ENCODE measurements around the gene NCR2.

DNA sequence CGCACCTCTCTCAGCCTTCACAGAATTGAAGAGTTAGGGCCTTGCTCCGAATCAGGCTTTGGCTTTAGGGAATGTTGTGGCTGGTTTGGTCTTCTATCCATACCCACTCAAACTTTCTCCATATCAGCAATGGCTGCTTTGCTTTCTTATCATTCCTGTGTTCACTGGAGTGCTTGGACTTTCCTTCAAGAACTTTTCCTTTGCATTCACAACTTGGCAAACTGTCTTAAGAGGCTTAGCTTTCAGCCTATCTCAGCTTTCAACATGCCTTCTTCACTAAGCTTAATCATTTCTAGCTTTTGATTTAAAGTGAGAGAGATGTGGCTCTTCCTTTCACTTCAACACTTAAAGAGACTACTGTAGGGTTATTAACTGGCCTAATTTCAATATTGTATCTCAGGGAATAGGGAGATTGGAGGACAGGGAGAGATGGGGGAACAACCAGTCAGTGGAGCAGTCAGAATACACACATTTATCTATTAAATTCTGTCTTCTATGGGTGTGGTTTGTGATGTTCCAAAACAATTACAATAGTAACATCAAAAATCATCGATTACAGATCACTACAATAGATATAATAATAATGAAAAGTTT, 153.5 kb downstream of the BTBD9 start:
- PRO-cap, 6 experiments = no peak in any of the 6 experiments
- RAMPAGE, long total RNA, 2 experiments = no peak in any of the 2 experiments
- RRBS = no CpG with 5 or more reads among the region's 3 CpGs

DNA sequence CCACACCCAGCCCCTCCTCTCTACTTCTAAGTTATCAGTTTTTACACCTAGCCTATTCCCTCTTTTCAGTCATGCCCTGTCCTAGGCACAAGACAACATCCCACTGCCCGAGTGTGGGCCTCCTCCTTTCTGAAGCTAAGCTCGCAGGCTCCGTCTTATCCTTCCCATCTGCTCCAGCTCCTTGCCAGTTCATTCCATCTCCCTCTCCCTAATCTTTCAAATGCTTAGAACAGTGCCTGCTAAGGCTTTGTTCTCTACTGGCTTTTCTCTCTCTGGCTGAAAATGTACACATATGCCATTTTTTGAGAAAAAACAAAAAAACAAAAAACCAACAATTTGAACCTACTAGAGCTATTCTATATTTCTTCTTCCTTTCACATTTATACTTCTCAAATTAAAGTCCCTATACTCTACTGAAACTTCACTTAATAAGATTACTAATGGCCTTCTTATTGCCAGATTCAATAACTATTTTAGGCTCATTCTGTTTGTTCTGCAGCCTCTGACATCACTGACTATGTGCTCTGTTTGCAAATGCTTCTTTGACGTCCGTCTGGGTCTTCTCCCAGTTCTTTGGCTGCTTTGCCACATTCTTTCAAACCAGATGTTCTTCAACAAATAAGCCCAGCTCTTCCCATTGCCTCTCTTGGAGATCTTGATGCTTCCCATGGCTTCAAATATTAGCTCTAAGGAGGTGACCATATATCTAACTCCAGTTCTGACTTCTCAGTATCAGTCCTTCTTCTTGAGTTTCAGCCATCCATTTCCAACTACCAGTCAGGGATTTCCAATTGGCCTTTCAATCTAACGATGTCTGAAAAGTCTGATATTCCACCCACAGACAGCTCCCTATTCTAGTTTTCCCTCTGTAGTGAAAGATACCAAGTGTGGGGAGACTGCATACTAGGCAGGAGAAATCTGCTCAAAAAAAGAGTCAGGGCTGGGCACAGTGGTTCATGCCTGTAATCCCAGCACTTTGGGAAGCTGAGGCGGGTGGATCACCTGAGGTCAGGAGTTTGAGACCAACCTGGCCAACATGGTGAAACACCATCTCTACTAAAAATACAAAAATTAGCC, 117.4 kb downstream of the BTBD9 start:
- PRO-cap, 6 experiments = no peak in any of the 6 experiments
- RAMPAGE, long total RNA, 2 experiments = no peak in any of the 2 experiments
- RRBS = no CpG with 5 or more reads among the region's 7 CpGs

DNA sequence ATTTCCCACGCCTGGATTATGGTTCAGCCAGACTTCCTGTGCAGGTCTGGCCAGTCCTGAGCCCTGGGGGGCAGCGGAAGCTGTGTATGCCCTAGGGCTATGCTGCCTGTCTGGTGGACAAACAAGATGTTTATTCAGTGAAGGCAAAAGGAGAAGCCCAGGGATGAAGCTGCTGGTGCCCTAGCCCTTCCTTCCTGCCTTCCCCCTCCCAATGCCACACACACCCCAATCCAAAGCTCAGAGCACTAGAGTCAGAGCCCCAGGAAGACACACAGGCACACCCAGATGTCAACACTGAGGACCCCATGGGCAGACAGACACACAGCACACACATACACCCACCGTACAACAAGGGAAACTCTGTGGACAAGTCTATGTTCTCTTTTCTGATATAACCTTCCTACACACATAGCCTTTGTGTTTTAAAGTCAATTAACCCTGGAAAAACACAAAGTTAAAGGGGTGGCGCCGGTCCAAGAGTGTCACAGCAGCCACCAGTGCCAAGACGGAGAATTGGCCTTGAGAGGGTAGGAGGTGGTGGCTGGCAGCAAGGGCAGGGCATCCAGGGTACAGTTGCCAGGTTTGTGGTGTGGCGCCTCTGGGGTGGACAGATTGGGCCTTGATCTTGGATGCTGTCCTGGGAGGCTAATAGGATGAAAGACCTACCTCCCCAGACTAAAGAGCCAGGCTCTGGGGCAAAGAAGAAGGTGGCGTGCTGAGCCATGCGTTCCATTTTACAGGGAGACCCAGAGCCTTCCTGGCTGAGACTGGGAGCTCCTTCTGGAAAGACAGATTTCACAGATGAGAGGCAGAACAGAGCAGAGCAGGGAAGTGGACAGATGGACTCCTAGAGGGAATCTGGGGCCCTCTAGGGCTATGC, 54.9 kb upstream of the SAYSD1 start:
- PRO-cap, 6 experiments = no peak in any of the 6 experiments
- RAMPAGE, long total RNA, 2 experiments = no peak in any of the 2 experiments
- RRBS = no CpG with 5 or more reads among the region's 9 CpGs

DNA sequence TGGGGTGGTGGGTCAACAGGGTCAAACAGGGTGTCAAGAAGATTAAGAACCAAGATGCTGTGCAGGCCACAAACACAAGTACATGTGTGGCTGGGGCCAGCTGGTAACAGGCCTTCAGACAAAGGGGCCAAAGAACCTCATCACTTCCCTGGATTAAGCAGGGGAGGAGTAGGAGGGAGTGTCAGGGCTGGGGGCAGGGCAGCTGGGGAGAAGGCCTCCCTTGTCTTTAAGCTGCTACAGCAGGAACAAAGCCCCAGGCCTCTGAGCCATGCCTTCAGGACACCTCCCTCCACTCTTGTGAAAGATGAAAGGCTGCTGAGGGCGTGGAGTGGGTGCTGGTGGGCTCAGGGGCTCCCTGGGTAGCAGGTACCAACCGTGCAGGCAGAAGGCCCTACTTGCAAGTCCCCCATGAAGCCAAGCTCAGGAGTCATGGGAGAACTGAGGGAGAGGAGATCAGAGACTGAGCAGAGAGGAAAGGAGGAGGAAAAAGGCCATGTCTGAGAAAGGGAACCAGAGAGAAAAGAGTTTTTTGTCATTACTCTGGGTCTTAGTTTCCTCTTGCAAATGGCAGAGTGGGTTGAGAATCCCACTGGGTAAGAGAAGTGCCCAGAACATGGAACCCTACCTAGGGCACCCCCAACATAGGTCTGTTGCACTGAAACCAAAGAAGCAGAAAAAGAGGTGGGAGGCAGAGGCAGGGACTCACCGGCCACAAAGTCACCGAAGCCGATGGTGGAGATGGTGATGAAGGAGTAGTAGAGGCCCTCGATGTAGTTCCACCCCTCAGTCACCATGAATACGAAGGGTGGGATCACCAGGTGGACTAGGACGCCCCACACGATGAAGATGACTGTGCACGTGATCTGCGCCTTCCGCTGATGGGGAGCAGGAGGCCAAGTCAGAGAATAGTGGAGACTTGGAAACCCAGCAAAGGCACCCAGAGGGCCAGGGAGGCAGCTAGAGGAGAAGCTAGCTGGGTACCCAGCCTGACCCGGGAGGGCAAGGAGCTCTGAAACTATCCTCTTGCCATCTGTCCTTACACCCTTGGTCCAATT, 35.5 kb downstream of the KCNK5 start:
- PRO-cap, 6 experiments = no peak in any of the 6 experiments
- RAMPAGE, long total RNA, 2 experiments = no peak in any of the 2 experiments
- RRBS = no CpG with 5 or more reads among the region's 13 CpGs

GRCh38 chr6:39213984-39214778, 15.1 kb downstream of the KCNK5 start:
- PRO-cap, 6 experiments = no peak in any of the 6 experiments
- RAMPAGE, long total RNA, 2 experiments = no peak in any of the 2 experiments
- RRBS = no CpG with 5 or more reads among the region's 9 CpGs

DNA sequence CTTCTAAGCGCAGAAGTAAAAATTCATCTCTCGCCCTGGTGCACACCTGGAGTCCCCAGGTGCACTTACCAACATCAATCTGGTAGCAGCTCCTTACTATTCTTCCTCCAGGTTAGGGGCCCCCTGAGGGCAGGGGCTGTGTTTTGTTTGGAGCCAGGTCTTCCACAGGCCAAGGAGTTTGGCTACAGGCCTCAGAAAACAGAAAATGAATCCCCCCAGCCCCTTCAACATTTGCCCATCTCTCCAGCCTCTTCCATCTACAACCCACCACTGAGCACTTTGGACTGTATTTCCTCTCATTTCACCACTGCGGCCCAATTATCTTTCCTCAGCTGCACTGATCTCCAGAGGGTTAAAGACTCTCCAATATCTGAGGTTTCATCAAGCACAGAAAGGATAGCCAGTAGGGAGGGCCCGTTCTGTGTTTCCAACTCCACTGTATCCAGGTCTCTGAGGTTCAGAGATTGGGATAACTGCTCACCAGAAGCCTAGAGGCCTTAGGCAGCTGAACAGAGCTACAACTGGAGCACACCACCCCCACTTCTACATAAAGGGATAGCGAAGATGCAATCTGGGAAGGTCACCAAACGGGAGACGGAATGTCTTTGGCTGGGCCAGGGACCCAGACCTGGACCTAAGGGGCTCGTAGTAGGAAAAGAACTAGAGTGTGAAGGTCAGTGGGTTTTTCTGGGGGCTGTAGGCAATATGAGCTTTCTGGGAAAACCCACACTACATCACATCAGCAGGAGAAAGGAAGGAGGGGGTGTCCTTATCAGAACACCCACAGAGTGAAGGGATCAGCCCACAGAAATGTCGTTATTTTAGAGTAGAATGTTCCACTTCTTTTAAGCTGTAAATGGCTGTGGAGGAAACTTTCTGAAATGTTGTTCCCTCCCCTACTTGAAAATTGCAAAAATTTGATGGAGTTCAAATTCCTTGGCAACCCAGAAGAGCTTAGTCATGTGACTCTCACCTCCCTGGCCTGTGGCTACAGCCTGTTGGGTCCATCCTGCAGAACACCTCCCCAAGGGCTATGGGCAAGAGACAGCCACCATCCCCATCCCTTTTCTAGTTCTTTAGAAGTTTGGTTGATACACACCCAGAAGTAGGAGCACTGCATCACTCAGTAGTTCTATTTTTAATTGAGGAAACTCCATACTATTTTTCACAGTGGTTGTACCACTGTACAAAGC, 7.3 kb downstream of the KCNK5 start:
- PRO-cap, 6 experiments = no peak in any of the 6 experiments
- RAMPAGE, long total RNA, 2 experiments = no peak in any of the 2 experiments
- RRBS = no CpG with 5 or more reads among the region's 9 CpGs

DNA sequence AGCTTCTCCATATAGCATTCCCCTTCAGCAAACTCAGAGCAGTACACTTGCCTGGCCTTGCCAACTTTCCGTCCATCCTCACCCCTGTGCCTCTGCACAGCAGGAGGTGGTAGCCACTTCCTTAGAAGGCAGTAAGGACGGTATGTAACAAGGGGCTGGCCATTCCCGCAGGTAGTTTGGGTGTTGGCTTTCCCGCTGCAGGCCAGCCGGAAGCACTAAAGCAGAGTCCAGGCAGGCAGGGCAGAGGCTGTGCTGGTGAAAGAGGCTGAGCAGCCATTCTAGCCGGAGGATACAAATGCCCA, 22.5 kb upstream of the KCNK16 start:
- PRO-cap, 6 experiments = no peak in any of the 6 experiments
- RAMPAGE, long total RNA, 2 experiments = no peak in any of the 2 experiments
- RRBS = 25% methylated on average over 2 of the region's 6 CpGs

DNA sequence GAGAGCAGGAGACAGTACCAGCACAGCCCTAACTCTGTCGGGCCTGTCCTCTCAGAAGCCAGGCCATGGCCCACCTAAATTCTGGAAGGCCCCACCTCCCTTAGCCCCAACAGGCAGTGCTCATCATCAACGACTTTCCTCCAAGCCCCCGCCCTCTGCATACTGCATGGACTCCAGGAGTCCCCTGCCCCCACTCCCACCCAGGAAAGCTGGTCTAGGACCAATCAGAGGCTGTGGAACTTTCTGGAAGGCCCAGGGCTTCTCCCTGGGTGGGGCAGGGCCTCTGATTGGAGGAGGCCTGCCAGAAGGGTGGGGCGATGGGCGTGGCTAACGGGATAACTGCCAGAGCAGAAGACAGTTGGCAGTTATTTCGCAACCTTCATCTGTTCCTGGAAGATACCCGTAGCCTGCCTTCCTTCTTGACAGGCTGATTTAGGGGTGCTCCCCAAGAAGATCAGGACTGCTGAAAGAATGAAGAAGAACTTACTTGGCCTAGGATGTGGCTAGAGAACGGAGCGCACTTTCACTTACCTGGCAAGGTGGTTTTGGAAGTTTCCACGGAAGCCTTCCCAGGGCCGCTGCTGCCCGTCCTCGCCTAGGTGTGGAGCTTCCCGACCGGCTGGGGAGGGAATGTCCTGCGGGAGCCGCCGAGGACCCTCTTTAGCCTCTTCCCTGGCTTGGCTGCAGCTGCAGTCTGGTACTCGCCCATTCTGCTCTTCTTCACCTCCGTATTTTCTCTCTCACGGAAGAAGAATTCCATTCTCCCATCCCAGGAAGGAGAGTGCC, 209.0 kb downstream of the LRFN2 start:
- PRO-cap, 6 experiments = no peak in any of the 6 experiments
- RAMPAGE, long total RNA, 2 experiments = no peak in any of the 2 experiments
- RRBS = no CpG with 5 or more reads among the region's 22 CpGs

- PRO-cap, 6 experiments = no peak in any of the 6 experiments
- RAMPAGE, long total RNA, 2 experiments = no peak in any of the 2 experiments
- RRBS = no CpG with 5 or more reads among the region's 2 CpGs
Observed at GRCh38 chr6:41041157-41041594, 1.1 kb upstream of the TSPO2 start.

DNA sequence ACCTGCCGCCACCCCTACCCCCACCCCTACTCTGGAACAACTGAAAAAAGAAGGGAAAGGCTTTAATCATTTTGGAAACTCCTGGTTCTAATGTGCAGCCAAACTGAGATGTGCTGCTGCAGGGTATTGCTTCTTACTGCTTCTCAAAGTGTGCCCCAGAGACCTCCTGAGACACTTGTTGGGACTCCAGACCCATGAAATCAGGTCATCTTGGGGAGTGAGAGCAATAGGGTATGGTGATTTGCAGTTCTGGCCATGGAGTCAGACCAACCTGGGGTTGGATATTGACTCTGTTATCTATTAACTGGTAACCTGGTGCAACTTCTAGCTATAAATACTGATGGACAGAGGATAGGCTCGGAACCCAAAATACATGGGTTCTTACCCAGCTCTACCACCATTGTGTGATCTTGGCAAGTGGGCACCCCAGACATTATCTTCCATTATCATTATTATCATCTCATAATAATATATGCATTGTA, 3.8 kb downstream of the TSPO2 start:
- PRO-cap, 6 experiments = no peak in any of the 6 experiments
- RAMPAGE, long total RNA, 2 experiments = no peak in any of the 2 experiments
- RRBS = no CpG with 5 or more reads among the region's 2 CpGs

- PRO-cap, 6 experiments = no peak in any of the 6 experiments
- RAMPAGE, long total RNA, 2 experiments = no peak in any of the 2 experiments
- RRBS = no CpG with 5 or more reads among the region's 5 CpGs
Observed at GRCh38 chr6:41051771-41052400, 1.1 kb upstream of the APOBEC2 start.

DNA sequence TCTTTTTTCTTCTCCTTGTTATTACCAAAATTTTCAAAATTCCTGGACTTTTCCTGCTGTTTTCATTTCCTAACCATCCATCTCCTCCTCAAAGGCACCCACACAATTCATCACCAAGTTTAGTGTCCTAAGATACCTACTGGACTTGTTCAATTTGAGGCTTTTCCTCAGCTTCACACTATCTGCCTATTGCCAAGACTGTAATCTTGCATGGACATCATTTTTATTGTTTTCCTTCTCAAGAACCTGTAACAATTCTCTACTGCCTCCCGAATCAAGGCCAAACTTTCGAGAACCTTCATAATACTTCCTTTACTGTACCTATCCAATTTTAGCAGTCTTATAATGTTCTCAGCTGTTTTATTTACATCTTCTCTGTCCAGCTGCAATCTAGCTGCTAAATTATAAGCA, 7.1 kb downstream of the APOBEC2 start:
- PRO-cap, 6 experiments = no peak in any of the 6 experiments
- RAMPAGE, long total RNA, 2 experiments = no peak in any of the 2 experiments
- RRBS = no CpG with 5 or more reads among the region's 2 CpGs

DNA sequence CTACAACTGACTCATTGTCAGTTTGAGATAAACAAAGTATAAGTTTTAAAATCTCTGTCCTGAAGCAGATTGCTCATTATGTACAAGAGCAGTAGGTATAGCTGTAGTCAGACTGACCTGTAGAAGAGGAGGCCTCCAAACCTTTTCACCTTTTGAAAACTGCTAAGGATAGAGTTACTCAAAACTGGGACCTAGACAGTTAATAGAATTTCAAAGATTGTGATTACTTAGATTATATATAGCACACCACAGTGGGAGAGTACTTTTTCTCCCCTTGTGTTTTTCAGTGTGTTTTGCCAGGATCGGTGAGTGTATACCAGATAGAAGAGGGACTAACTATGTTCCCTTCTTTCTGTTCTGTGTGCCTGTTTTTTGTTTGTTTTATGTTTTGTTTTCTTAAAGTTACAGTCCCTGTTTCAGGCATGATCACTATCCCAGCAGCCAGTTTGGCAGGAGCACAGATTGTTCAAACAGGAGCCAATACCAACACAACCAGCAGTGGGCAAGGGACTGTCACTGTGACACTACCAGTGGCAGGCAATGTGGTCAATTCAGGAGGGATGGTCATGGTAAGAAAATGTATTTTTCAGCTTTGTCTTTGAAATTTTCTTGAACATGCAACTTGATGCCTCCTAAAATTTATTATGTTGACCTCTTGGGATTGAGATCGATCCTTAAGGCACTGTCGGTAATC, 18.5 kb downstream of the NFYA start:
- PRO-cap, 6 experiments = no peak in any of the 6 experiments
- RAMPAGE, long total RNA, 2 experiments = no peak in any of the 2 experiments
- RRBS = no CpG with 5 or more reads among the region's 3 CpGs

DNA sequence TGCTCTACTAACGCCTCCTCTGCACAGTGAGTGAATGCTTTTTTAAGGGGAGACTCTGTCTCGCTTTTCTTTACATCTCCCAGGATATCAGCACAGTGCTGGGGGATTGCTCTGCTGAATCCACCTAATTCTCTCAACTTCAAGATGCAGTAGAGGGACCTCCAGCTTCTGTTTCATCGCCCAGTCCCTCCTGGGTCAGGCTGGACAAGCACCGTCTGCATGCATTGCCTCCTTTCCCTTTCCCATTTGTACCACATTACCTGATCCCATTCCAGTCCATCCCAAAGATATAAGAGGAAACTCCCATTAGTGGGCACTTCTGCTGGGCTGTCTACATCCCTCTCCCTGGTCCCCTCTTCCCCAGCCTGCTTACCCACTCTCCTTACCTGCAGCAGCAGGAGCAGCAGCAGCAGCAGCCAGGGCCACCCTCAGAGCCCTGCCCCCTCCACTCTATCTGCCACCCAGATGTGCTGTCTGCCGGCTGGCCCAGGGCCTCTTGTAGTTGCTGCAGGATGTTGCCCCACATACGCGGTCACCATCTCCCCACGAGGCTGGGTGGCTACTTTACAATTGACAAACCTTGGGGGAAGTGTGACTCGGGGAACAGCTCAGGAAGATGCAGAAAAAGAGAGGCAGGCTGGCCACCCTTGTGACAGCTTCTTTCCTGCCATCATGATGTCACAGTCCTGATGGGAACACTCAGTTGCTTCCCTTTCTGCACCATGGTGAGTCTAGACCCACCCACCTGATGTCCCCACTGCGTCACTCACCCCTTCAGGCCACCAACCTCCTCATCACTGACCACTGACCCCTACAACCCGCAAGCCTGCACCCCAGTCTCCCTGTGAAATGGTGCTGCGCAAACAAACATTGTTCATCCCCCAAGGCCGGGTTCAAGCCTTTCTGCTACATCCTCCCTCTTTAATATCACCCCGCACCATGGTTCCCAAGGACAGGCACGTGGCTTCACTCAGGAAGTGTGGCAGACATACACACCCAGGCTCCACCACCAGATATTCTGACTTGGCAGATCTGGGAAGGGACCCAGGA, 14.6 kb downstream of the TREM1 start:
- PRO-cap, 6 experiments = no peak in any of the 6 experiments
- RAMPAGE, long total RNA, 2 experiments = no peak in any of the 2 experiments
- RRBS = no CpG with 5 or more reads among the region's 15 CpGs

DNA sequence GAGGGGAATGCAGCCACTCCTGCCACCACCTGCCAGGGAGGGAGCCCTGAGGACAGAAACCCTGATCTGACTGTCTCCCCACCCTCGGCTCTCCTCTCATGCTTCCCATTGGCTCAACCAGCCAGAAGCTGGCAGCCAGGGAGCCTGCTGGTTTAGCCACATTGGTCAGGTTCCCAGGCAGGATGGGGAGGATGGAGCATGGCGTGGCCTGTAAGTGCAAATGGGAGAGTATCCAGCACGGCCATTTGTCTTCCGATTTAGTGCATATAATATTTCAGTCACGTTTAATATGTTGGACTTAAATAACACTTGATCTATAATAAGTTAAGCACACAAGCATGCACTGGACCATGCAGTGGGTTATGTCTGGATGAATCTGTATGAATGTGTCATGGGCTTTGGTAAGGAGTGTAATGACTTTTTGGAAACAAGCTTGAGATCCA, 12.7 kb downstream of the TREM1 start:
- PRO-cap, 6 experiments = no peak in any of the 6 experiments
- RAMPAGE, long total RNA, 2 experiments = no peak in any of the 2 experiments
- RRBS = no CpG with 5 or more reads among the region's 5 CpGs

DNA sequence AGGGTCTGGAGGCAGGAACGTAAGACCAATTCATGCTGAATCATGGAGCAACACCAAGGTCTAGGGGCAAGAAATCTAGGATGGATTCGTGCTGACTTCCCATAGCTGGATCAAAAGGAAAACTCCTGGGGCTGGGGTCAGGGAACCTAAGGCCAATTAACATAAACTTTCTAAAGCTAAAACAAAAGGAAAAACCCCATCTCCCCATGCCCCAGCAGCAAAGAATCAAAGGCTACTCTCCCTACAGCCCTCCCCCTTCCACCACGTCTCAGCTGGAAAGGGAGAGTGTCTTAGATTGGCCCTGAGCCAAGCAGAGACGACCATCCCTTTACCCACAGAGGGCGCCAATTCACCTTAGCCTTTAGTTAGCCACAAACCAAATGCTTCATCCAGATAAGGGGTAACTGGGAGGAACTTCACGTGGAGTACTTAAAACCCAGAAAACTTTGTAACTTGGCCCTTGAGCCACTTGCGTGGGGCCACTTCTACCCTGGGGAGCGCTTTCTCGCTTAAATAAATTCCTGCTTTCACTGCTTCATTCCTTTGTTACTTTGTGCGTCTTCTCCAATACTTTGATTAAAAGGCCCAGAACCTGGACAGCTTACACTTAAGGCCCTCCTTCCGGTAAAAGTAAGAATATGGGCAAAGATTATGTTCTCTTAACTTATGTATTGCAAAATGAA, 7.5 kb downstream of the TREM1 start:
- PRO-cap, 6 experiments = no peak in any of the 6 experiments
- RAMPAGE, long total RNA, 2 experiments = no peak in any of the 2 experiments
- RRBS = no CpG with 5 or more reads among the region's 11 CpGs

- PRO-cap, 6 experiments = no peak in any of the 6 experiments
- RAMPAGE, long total RNA, 2 experiments = no peak in any of the 2 experiments
- RRBS = no CpG with 5 or more reads among the region's 5 CpGs
Observed at GRCh38 chr6:41320383-41320899, 15.0 kb upstream of the NCR2 start.

GRCh38 chr6:41335519-41335721, at the start of gene NCR2:
Gene NCR2, plus strand, starts transcription at chr6:41335608.
- PRO-cap, 6 experiments = no peak in any of the 6 experiments
- RAMPAGE, long total RNA, 2 experiments = no peak in any of the 2 experiments
- RRBS = no CpG with 5 or more reads among the region's 3 CpGs

DNA sequence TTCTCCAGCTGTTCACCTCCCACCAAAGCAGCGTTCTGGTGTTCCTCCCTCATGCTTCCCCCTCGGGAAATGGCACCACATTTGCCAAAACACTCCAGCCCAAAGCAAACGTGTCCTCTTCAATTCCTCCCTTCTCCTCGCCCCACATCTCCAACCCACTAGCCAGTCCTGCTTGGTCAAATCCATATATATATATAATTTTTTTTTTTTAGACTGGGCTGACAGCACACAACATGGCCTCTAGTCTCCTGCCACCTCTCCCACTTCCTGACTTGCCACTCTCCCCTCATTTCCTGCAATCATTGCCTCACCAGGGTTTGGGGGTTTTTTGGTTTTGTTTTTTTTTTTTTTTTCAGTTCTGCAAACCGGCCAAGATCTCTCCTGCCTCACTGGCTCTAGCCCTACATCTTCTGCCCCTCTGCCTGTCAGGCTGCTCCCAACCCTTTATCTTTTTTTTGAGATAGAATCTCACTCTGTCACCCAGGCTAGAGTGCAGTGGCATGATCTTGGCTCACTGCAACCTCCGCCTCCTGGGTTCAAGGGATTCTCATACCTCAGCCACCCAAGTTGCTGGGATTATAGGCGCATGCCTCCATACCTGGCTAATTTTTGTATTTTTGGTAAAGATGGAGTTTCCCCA, 104.6 kb downstream of the NCR2 start:
- PRO-cap, 6 experiments = no peak in any of the 6 experiments
- RAMPAGE, long total RNA, 2 experiments = no peak in any of the 2 experiments
- RRBS = no CpG with 5 or more reads among the region's 7 CpGs

GRCh38 chr6:41449747-41450214, 96.4 kb upstream of the FOXP4 start:
- PRO-cap, 6 experiments = no peak in any of the 6 experiments
- RAMPAGE, long total RNA, 2 experiments = no peak in any of the 2 experiments
- RRBS = no CpG with 5 or more reads among the region's 3 CpGs